Melanocyte of skin (primary cell): Measurements from ENCODE around the gene GLRX5.

DNA sequence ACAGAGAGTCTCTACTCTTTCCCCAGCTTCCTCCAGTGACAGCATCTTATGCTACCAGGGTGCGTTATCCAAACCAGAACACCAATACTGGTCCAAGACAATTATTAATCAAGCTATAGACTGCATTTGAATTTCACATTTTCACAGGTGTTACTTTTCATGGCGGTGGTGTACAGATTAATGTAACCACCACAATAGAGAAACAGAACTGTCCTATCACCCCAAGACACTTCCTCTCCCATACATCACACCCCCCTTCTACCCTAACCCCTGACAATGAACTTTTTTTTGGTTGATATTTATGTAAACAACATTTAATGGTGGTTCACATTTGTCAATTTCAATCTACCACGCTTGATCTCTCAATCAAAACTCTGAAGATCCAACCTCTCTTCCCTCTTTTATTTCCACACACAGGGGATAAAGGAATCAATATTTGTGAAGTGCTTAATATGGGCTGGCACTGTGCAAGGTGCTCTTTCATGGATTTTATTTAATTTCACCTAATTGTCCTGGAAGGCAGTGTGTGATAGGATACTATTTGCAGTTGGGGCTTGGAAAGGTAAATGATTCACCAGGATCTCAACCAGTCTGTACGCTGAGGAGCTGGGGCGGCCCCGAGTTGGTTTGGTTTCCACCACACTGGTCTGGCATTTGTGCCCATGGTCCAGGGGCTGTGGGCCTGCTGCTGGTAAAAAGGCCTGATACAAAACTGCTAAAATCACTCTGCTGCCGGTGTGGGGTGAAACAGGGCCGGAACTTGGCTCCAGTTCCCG lies 54.6 kb upstream of the DICER1 start:
- CAGE, long polyA plus RNA, 2 experiments: no peak in any of the 2 experiments

DNA sequence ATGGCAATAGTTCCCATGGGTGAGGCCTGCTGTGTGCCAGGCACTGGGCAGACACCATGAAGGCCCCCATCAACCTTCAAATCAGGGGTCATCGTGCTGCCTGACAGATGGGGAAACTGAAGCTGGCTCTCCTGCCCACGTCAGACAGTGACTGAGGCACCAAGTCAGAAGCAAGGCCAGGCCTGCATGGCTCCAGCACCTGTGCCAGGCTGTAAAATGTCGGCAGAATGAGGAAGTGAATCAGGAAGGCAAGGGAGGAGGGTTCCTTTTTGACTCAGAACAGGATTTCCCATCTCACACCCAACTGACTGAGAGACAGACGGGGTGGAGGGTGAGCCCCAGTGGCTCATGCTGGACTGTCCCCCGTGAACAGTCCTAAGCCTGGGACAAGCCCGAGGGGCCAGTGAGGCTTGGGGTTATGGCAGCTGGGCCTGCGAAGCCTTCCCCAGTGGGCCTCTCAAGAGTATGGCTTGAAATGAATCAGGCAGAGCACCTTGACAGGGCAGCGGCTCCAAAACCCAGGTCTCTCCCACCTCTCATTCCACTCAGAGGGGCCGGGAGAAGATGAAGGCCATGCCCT lies 20.9 kb downstream of the SYNE3 start:
- CAGE, long polyA plus RNA, 2 experiments: no peak in any of the 2 experiments

- CAGE, long polyA plus RNA, 2 experiments: no peak in any of the 2 experiments
Observed at GRCh38 chr14:95534891-95535535, at the start of gene GLRX5. Gene GLRX5 (plus strand): TSS chr14:95535050.

DNA sequence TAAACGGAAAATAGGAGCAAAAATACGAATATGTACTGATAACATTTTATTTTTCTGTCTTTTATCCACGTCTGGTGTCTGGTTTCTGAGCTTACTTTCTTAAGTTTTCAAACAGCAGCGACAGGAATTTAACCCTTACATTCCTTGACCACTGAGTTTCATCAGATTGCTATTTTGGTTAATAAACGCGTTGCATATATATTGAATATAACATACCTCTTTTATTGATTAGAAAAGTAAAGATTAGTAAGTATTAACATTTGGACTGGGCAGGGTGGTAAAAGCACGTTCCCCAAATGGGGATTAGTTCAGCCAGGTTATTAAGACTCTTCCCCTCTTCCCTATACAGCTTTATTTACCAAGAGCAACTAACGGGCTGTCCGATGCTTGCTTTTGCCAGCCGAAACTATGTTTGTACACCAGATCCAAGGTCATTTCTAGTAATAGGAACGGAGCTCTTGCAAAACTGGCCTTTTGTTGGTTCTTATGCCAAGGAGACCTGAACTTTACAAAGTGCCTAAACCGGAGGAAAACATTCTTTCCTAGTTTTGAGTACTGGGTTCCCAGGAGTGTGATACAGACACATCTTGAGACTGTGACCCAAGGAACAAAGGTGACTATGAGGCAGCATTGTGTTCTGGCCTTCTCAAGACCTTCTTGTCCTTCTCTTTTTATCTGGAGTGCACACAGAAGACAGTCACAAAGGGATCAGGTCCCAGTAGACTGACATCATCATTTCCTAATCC lies 2.5 kb downstream of the GLRX5 start:
- CAGE, long polyA plus RNA, 2 experiments: no peak in any of the 2 experiments

GRCh38 chr14:95547437-95548313 lies 12.8 kb downstream of the GLRX5 start:
- CAGE, long polyA plus RNA, 2 experiments: no peak in any of the 2 experiments

DNA sequence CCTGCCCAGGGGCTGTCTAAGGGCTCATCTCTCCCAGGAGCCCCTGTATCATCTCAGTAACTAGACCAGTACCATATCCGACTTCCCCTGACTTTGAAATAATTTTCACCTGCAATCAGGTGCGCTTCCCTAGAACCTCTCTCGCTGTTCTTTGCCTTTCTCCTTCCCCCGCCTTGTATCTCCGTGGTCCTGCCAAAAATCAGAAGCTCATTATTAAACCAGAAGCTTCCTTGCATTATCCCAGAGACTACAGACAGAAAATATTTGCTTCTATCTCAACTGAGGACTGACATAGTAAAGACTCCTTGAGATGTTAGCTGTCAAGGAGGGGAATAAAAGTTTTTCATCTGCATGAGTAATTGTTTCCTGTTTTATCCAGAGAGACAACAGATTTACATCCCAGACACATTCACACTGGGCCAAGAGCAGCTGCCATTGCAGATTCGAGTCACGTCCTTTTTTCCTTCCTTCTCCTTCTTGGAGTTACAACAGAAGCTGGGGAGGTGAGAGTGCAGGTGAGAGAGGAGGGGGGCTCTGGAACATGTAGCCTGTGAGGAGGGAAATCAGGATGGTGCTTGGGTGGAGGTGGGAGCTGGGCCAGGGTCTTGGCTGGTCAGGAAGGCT lies 16.1 kb upstream of the TCL1B start:
- CAGE, long polyA plus RNA, 2 experiments: no peak in any of the 2 experiments

GRCh38 chr14:96083873-96084140 lies 44.6 kb downstream of the C14orf132 start:
- CAGE, long polyA plus RNA, 2 experiments: no peak in any of the 2 experiments

- CAGE, long polyA plus RNA, 2 experiments: no peak in any of the 2 experiments
Observed at GRCh38 chr14:96283896-96284453, 28.0 kb downstream of the BDKRB1 start.

DNA sequence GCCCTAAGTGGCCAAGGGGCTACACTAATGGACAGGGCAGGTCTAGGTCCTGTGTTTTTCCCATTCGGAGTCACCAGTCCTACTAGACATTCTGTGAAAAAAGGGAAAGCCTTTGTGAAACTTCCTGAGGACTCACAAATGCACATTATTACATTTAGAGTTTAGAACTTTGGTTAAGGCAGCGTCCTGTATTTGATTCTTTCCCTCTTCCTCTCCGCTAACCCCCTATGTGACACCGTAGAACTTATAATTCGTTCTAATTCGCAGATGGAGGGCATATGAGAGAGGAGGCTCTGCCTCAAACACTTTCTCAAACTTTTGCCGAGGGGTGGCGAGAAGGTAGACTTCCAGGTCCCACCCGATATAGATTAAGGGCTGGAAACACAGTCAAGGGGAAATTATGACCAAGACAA lies 1.0 kb upstream of the PAPOLA start:
- CAGE, long polyA plus RNA, 2 experiments: no peak in any of the 2 experiments

- CAGE, long polyA plus RNA, 2 experiments: no peak in any of the 2 experiments
Observed at GRCh38 chr14:96554228-96554912, 52.2 kb downstream of the PAPOLA start.

GRCh38 chr14:96592549-96593021 lies 90.4 kb downstream of the PAPOLA start:
- CAGE, long polyA plus RNA, 2 experiments: no peak in any of the 2 experiments

DNA sequence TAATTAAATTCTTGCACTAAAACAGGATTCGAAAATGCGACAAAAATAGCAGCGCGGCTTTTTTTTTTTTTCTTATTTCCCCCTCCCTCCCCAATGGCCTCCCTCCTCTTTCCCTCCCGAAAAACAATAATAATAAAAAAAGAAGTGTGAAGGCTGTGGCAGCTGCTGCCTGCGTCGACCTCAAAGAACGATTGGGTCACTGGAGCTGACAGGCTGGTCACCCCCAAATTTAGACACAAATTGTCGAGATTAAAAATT lies 1041.6 kb downstream of the VRK1 start:
- CAGE, long polyA plus RNA, 2 experiments: no peak in any of the 2 experiments

- CAGE, long polyA plus RNA, 2 experiments: no peak in any of the 2 experiments
Observed at GRCh38 chr14:98103721-98104387, 1168.1 kb downstream of the BCL11B start.

- CAGE, long polyA plus RNA, 2 experiments: no peak in any of the 2 experiments
Observed at GRCh38 chr14:98203425-98203895, 1068.5 kb downstream of the BCL11B start.

- CAGE, long polyA plus RNA, 2 experiments: no peak in any of the 2 experiments
Observed at GRCh38 chr14:98886776-98887591, 385.0 kb downstream of the BCL11B start.

DNA sequence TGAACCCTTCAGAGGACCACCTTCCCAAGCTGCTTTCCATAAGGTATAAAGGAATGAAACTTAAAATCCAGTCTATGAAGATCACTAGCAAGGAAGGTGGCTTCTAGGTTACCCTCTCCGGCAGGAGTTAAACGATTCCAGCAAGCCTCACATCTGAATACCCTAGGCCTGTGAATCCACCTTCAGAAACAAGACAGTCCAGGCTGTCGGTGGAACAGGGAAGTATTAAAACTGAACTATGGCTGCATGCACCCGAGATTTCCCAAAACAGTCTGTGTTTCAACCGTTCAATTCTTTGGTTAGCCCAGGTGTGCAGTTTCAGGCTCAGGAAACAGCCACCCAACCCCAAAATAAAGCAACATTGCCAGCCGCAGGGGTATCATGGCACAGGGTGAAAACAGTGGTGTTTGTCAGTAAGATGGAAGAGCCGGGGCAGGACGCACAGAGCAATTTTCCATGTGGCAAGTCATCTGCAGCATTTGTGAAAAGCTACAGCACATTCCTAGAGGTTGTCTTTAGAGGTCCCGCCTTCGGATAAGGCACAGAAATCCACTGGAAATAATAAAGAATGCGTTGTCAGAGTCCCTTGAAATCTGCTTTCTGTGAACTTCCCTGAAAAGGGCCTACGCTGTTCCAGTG lies 85.0 kb downstream of the BCL11B start:
- CAGE, long polyA plus RNA, 2 experiments: no peak in any of the 2 experiments

DNA sequence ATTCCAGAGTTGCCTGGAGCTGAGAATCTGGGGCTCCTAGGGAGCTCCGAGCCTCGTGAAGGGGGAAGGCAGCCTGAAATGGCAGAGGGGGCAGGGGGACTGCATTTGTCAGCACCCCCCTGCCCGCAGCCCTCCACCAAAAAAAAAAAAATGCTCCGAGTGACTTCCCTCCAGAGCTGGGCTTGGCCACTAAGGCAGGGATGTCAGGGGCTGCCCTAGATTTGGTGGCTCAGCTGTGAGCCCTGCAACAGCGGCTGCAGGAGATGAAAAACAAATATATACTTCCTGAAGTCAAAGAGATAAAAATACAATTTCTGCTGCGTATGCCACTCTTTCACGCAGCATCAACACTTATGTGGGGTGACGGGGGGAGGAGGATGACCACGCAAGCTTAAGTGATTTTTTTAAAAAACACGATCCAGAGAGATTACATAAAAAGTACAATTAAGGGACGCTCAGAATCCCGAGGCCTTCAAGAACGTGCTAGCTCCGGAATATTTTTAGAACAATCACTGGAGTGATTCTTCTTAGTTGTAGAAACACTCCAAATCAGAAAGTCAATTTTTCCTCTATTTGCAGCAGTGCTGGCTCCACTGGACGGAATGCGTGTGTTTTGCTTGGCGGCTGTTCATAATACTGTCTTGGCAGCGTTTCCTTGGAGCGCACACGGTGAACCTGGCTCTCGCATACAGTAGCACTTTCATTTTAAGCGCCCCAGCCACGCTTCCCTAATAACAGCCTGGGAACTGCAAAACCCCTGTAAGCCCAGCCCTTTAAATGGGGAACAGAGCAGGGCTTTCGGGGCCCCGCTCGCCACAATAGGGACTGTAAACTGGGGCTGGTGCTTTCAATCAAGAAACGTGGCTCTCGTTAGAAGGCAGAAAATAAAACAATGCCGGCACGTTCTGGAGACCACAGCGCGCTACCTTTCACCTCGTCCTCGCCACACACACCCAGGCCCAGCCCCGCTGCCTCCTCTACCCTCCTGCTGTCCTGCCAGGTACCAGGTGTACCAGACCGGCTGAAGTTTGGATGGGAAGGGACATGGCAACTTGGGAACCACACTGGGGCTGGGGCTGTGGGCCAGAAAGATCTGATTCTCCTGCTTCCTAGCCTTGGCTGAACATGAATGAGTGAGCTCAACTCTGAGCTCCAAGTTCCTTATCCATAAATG lies 80.0 kb downstream of the BCL11B start:
- CAGE, long polyA plus RNA, 2 experiments: no peak in any of the 2 experiments

- CAGE, long polyA plus RNA, 2 experiments: no peak in any of the 2 experiments
Observed at GRCh38 chr14:99195638-99196410, 76.2 kb downstream of the BCL11B start.

DNA sequence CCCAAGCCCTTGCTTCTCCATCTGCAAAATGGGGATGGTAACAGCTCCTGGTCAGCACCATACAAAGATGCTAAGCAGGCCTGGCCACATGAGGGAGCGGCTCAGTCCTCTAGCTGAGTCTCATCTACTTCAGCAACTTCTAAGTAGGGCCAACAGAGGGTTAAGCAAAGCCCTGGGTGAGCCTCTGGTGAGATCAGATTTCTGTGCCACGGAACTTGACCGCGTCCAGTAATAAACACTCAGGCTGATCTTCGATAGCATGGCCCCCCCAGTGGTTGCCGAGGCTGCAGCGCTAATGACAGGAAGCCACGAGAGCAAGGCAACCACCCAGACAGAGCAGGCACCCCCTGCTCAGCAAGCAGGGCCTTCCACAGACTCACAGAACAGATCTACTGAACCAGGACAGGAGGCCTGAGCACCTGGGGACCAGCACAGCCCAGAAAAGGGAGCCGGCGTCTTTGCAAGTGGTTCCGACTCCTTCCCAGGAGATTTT lies 42.4 kb downstream of the BCL11B start:
- CAGE, long polyA plus RNA, 2 experiments: no peak in any of the 2 experiments

DNA sequence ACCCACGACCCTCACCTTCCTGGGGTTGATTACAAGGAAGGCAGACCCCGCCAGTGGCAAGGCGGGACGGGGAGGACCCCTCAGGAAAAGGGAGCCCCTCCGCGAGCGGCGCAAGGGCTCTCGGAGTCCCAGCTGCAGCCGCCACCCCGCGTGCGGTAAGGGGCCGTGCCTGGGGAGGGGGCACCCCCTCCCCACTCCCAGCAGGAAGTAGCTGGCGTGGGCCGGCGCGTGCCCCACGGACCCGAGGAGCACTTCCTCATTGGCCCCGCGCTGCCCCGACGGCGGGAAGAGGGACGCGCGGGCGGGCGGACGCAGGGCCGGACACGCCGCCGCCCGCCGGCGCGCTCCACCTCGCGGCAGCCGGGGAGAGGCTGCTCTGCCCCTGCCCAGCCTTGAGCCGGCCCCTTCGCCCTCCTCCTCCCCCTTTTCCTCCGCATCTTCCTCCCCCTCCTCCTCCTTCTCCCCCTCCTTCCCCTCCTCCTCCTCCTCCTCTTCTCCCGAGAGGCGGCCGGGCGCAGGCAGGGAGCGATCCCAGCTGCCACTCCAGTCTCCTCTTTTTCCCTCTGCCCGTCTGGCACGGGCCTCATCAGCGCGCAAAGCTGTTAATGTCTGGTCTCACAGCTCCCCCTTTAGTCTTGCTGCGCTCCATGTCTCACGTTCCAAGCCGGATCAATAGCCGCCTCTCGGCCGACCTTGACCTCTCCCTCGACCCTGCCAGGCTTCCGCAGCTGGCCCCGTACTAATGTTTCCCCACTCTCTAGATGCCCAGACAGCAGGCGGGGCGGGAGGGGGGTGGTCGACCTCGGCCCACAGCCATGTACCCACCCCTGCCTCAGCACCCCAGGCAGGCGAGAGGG lies 2.5 kb upstream of the BCL11B start:
- CAGE, long polyA plus RNA, 2 experiments: no peak in any of the 2 experiments